Urinary bladder (tissue), 3 donors: ENCODE results near the genes MACROD1 and DNAJC4.

GRCh38 chr11:63583218-63583829, 20.1 kb upstream of the PLAAT2 start:
- PRO-cap: no peak
- RAMPAGE, long total RNA: no peak

GRCh38 chr11:63610660-63611274, 3.5 kb downstream of the PLAAT3 start:
- PRO-cap: no peak
- RAMPAGE, long total RNA: no peak

DNA sequence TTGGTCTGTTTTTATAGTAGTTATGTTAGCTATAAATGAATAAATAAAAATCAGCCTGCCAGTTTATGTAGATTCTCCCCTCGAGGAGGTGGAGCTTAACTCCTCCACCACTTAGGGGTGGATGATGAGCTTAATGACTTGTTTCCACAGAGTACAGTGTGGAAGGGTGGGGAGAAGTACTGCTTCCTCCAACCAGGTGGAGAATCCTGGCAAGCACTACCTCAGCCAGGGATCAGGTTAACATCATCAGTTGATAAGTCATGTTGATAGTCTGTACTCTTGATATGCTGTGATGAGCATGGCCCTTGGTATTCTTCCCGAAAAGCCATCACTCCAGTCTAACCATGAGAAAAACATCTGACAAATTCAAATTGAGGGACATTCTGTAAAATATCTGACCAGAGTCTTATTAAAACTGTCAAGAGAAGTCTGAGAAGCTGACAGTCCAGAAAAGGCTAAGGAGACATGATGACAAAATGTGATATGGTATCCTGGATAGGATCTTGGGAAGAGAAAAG, 14.1 kb downstream of the RTN3 start:
- PRO-cap: no peak
- RAMPAGE, long total RNA: no peak

DNA sequence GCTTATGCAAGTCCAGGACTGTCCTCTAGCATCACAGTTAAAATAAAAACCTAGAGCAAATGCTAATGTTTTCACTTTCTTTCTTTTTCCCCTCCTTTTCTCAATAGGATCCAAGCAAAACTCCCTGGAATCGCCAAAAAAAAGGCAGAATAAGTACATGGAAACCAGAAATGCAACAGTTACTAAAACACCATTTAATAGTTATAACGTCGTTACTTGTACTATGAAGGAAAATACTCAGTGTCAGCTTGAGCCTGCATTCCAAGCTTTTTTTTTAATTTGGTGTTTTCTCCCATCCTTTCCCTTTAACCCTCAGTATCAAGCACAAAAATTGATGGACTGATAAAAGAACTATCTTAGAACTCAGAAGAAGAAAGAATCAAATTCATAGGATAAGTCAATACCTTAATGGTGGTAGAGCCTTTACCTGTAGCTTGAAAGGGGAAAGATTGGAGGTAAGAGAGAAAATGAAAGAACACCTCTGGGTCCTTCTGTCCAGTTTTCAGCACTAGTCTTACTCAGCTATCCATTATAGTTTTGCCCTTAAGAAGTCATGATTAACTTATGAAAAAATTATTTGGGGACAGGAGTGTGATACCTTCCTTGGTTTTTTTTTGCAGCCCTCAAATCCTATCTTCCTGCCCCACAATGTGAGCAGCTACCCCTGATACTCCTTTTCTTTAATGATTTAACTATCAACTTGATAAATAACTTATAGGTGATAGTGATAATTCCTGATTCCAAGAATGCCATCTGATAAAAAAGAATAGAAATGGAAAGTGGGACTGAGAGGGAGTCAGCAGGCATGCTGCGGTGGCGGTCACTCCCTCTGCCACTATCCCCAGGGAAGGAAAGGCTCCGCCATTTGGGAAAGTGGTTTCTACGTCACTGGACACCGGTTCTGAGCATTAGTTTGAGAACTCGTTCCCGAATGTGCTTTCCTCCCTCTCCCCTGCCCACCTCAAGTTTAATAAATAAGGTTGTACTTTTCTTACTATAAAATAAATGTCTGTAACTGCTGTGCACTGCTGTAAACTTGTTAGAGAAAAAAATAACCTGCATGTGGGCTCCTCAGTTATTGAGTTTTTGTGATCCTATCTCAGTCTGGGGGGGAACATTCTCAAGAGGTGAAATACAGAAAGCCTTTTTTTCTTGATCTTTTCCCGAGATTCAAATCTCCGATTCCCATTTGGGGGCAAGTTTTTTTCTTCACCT, 10.1 kb downstream of the ZFTA start:
- PRO-cap: no peak
- RAMPAGE, long total RNA: no peak

DNA sequence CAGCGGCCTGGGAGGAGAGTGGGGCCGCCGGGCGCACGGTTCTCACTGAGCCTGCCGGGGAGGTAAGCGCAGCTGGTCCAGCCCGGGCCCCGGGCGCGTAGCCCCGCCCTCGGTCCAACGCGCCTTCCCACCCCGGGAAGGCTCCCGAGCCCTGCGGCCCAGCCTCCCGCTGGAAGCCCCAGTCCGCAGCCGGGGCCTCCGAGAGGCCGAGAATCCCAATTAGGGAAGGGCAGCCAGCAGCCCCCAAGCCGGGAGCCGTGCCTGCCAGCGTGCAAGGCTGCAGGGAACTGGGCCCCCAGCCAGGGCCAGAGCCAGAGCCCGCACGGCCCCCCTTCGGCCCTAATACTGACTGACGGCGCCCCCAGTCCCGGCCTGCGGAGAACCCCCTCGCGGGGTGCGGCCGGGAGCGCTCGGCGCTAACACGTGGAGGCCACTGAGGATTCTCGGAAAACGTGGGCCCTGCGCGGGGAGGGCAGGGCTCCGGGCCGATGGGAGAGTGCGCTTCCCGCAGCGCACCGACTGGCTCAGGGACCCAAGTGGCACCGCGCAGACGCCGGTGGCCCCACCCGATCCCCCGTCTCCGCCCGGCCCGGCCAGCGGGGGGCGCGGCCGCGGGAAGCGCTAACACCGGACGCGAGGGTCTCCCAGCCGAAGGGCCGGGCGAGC, 5.8 kb downstream of the ZFTA start:
- PRO-cap: unidirectional peak, minus-strand start at position 47 of the sequence; bidirectional peak, plus-strand start at position 596 of the sequence, minus-strand start at position 521 of the sequence
- RAMPAGE, long total RNA: no peak

DNA sequence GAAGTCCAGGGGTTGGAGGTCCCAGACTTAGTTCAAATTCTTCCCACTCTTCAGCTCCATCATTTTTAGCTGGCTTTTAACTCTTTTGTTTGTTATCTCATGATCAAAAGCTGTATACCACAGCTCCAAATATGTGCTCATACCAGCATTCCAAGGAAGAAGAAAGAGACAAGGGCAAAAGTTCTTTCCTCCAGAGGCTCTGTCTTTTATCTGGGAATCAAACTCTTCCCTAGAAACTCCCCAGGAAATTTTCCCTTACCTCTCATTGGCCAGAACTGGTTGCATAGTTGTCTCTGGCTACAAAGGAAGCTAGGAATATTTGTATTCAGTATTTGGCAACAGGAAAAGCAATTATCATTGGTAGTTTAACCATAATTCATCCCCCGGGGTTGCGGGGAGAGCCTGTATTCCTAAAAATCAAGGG, 10.4 kb upstream of the ZFTA start:
- PRO-cap: no peak
- RAMPAGE, long total RNA: no peak

GRCh38 chr11:63872022-63872874, 33.3 kb downstream of the MARK2 start:
- PRO-cap: bidirectional peak, plus-strand start at chr11:63872295, minus-strand start at chr11:63872130
- RAMPAGE, long total RNA: no peak

- PRO-cap: no peak
- RAMPAGE, long total RNA: no peak
Observed at GRCh38 chr11:63889267-63889863, 27.6 kb downstream of the RCOR2 start.

- PRO-cap: no peak
- RAMPAGE, long total RNA: no peak
Observed at GRCh38 chr11:63894939-63895504, 21.9 kb downstream of the RCOR2 start.

DNA sequence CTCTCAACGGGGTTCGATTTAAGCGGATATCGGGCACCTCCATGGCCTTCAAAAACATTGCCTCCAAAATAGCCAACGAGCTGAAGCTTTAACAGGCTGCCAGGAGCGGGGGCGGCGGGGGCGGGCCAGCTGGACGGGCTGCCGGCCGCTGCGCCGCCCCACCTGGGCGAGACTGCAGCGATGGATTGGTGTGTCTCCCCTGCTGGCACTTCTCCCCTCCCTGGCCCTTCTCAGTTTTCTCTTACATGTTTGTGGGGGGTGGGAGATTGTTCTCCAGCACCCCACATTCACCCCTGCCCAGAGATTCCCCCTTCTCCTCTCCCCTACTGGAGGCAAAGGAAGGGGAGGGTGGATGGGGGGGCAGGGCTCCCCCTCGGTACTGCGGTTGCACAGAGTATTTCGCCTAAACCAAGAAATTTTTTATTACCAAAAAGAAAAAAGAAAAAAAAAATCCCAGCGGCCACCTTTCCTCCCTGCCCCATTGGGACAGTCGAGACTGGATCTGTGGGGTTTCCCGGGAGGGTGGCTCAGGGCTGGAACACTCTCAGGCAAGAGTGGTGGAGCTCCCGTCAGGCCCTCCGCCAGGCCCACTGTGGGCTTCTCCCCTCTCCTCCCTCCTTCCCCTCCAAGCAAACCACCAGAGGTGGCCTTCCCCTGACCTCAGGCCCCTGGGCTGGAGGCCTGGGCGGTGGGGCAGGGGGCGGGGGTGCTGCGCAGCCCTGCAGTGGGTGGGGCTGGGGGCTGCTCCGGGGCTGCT, 7.6 kb downstream of the RCOR2 start:
- PRO-cap: no peak
- RAMPAGE, long total RNA: no peak

GRCh38 chr11:63954286-63955272, 15.8 kb downstream of the NAA40 start:
- PRO-cap: no peak
- RAMPAGE, long total RNA: no peak

DNA sequence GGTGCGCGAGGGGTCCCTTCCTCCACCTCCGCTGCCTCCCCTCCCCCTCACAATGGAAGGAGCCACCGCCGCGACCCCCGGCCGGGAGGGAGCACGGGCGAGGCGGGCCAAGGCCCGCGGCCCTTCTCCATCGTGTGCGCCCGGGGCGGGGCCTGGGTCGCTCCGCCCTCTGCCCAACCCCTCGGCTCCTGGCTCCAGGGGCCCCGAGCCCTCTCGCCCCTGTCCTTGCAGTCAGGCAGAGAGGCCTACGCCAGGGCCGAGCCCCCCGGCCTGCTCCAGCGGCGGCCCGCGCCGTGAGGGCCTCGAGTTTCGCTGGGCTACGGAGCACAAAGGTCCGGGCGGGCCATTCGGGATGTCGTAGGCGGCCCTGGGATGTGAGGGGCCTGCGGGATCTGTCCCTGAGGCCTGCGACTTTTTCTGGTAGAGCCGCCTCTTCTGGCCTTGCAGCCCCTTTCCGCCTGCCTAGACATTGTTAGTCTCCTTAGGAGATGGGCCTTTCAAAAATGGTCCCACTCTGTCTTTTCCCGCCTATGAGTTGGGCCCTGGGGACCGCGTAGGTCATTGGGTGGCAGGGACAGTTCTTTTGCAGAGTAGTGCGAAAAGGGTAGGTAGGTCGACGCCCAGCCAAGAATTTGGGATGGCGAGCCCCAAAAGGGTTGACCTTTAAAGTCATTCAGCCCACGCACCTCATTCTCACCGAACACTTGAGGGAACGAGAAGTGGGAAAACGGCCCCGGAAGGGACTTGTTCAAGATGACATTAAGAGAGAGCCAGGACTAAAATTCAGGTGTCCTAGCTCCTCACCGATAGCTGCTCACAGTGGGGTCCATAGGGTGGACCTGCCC, 603 bp downstream of the OTUB1 start:
- PRO-cap: no peak
- RAMPAGE, long total RNA: no peak

- PRO-cap: no peak
- RAMPAGE, long total RNA: no peak
Observed at GRCh38 chr11:64018985-64019514, 16.7 kb upstream of the FLRT1 start.

DNA sequence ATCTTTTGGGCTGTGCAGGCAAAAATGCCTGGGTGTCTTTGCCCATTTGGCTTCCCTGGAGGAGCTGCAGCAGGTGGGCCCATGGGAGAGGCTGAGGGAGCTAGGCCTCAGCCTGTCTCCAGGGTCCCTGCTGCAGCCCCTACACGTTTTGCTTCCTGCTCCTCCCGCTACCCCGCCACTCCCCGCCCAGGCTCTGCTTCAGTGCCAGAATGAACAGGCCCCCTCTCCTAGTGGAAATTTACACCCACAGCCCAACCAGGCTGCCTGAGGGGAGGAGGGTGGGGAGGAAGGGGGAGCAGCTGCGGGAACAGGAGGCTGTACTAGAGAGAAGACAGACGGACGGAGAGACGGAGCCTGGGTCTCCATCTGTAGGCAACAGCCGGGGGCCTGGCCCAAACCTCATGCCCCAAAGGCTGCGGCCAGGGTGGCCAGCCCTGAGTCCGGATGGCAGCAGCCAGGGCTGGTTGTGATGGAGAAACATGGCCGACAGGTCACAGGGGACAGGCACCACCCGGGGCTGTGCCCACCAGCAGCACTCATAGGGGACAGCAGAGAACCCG, 20.5 kb downstream of the FLRT1 start:
- PRO-cap: no peak
- RAMPAGE, long total RNA: no peak

GRCh38 chr11:64098396-64098826, 62.7 kb downstream of the FLRT1 start:
- PRO-cap: no peak
- RAMPAGE, long total RNA: no peak

GRCh38 chr11:64148152-64148820, 17.6 kb downstream of the MACROD1 start:
- PRO-cap: unidirectional peak, plus-strand start at chr11:64148406
- RAMPAGE, long total RNA: no peak

DNA sequence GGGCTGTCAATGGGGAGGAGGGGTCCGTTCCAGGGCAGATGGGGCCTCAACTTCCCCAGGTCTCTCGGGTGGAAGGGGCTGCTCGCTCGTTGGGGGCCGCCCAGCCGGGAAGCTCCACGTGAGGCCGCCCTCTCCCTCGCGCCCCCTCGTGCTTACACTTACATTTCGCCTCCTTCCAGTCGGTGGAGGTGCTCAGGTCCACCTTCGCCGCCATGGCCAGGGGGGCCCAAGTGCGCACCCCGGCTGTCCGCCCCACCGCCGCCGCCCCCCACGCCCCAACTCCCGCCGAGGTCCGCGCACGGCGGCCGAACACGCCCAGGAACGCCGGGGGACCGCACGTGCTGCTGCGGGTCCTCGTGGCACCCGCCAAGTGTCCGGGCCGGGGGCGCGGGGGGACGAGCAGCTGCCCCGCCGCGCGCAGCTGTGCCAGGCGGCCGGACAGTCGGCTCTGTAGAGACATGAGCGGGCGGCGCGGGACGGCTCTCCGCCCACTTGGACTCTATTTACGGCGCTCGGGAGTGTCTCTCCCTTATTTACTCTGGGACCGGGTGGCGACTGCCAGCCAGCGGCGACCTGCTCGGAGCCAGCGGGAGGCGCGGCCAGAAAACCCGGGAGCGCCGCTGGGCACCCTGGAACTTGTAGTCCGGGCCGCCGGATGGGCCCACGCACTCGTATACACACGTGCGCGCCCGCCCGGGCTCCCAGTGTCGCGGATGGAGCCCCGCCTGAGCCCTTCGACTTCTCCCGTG, at the start of gene MACROD1:
MACROD1 (minus strand) TSS at position 579 of the 749 bp plus-strand sequence.
- PRO-cap: bidirectional peak, plus-strand start at position 532 of the sequence, minus-strand start at position 505 of the sequence; bidirectional peak, plus-strand start at position 704 of the sequence, minus-strand start at position 579 of the sequence
- RAMPAGE, long total RNA: no peak

DNA sequence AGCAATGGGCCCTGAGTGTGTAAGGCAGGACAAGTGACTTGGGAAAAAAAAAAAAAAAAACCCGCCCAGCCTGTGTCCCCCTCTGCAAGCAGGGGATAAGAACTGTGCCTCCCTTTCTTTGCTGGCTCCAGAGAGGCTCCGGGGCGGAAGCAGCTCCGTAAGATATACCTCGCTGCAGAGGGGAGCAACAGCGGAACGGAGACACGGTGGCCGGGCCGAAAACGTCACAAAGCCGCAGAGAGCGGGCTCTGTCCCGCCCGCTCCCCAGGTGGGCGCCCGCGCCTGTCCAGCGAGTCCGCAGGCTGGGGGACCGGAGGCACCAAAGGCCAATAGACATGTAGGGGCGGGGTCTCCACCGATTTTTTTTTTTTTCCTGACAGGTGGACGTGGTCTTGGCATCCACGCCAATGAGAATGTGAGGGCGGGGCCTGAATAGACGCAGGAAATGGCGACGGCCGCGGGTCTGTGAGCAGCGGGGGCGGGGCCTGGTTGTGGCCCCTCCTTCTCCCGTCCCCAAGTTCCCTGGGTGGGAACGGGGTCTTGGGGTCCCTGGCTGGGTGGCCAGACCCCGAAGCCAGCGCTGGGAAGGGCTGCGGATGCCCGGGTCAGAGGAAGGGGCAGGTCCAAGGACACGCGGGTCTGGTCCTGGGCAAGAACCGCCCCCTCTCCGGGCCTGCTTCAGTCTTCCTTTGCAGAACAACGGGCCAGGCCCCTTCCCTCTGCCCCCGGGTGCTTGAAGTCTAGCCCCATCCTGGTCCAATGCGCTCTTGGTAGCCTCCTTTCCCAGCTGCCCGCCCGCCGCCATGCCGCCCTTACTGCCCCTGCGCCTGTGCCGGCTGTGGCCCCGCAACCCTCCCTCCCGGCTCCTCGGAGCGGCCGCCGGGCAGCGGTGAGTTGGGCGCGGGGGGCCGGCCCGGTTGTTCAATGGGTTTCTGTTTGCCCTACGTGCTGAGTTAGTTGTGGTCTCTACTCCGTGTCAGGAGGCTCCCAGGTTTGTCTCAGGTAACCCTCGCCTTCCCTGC, at the start of gene DNAJC4:
DNAJC4 (plus strand) TSS at position 497 of the 1,022 bp plus-strand sequence.
- PRO-cap: bidirectional peak, plus-strand start at position 516 of the sequence, minus-strand start at position 327 of the sequence
- RAMPAGE, long total RNA: no peak

DNA sequence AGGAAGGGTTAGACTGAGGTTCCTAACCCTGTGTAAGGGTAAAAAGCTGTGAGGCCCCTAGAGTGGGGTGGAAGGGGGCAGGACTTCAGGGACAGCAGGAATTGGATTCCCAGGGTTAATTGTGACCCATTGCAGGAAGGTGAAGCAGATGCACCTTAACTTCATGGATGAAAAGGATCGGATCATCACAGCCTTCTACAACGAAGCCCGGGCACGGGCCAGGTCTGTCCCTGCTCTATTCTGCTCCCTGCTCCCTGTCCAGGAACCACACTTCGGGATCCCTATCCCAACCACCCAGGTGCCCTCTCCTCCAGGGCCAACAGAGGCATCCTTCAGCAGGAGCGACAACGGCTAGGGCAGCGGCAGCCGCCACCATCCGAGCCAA, 633 bp upstream of the VEGFB start:
- PRO-cap: no peak
- RAMPAGE, long total RNA: no peak

DNA sequence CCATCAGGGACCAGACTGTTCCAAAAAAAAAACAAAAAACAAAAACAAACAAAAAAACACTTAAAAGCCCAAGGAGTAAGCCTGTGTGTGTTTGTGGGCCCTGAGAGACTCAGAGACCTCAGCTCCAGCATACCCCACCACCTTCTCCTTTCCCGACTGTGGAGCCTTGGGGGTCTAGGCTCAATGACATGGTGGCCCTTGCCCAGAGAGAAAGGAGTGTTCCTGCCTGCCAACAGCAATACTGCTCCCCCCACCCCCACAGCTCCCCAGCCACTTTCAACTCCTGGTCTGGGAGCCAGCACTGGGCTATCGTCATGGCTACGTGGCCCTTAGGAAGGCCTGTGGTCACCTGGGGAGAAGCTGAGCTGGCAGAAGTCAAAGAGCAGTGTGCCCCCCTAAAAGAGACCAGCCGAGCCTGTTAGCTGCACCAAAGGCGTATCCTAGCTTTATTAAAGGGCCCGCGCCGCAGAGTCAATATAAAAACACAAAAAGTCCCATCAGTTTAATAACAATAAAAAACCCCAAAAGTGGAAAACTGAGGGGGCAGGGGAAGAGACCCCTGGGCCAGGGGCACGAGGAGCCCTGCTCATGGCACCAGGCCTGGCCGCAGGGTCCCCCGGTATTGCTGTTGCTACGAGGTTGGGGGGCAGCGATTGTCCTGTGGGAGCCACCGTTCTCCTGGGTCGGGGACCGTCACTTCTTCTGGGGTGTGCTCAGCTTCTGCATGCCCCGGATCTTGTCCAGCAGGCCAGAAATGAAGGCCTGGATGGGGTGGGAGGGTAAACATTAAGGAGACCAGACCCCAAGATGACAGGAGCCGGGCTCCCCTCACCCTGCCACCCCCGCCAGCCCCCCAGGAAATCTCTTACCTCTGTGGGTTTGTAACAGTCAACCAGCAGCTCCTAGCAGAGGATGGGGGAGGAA, 2.4 kb downstream of the PPP1R14B start:
- PRO-cap: no peak
- RAMPAGE, long total RNA: no peak